ENCODE data around the genes PLCD1 and OXSR1.

- RRBS: no CpG with 5 or more reads among the region's 2 CpGs
These were observed 38.2 kb downstream of the TRANK1 start for GRCh38 chr3:36906496-36907121.

GRCh38 chr3:36942555-36943179, 2.2 kb downstream of the TRANK1 start:
- RRBS: no CpG with 5 or more reads among the region's 22 CpGs

- RRBS: no CpG with 5 or more reads among the region's 6 CpGs
These were observed 13.9 kb upstream of the TRANK1 start for GRCh38 chr3:36958706-36959167.

GRCh38 chr3:37056797-37057665, 63.7 kb downstream of the MLH1 start:
- RRBS: no CpG with 5 or more reads among the region's 4 CpGs

DNA sequence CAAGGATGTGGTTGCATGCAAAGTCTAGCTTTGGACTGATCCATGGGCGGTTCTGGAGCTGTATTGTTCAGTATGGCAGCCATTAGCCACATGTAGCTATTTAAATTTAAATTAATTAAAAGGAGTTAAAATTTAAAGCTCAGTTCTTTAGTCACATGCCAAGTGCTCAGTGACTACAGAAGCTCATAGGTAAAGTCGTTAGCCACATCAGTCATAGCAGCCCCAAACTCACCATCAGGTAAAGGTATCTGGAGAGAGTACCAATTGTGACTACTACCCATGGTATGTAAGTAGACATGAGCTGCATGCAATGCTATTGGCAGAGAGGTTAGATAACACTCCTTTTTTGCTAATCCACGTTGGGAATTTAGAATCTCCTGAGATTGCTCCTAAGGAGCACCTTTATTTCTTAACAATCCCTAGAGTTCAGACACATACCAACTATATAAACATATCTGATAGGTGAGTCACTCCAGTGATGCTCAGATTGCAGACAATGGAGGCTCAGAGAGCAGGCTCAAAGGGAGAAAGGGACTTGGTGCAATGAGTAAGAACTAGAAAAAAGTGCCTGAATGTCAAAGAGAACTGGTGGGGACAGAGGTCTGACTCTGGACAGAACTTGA, 21.8 kb upstream of the GOLGA4 start:
- RRBS: no CpG with 5 or more reads among the region's 3 CpGs

DNA sequence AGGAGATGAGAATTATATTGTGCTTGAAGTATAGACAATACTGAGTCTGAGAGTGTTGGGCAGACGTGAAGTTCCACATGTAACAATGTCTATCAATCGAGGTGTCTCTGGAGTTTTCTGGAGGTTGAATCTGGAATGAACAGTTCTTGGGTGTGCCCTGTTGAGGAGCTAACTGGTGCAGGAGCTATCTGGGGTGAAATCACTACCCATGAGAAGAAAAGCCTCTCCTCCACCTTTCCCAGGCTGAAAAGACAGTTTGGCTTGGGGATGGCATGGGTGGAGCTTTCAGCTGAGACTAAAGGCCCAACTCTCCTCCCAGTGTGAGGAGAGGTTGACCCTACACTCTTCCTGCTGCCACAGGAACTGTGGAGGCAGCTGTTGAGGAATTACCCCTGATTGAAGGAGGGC, 14.4 kb upstream of the GOLGA4 start:
- RRBS: no CpG with 5 or more reads among the region's 2 CpGs

DNA sequence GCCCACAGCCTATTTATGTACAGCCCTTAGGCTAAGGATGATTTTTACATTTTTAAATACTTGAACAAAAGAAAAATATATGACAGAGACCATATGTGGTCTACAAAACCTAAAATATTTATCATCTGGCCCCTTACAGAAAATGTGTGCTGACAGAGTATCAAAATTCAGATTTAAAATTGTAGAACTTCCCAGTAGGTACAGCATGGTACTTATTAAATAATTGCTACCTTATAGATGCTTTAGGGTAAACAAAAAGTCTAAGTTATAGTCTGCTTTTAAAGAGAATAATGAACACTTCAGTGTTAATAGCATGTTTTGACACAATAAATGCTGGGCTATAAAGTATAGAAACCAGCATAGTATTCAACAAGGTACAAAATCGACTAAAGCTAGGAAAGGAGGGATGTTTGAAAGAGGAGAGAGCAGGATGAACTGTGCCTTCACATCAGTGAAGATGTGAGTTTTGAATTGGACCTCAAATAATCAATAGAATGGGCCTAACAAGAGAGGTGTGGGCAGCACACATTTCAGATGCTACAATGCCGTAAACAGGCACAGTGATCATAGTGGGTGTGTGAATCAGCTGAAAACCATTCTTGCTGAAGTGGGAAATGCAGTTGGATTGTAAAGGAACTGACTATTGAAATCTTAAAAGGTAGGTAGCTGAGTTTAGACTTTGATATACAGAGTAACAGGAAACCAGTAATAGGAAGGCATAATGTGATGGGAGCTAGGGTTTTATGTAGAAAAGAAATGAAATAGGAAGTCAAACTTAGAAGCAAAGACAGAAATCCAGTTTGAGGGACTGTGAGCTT, 59.7 kb downstream of the GOLGA4 start:
- RRBS: no CpG with 5 or more reads among the region's 2 CpGs

- RRBS: no CpG with 5 or more reads among the region's 4 CpGs
These were observed 98.4 kb downstream of the GOLGA4 start for GRCh38 chr3:37341441-37341944.

DNA sequence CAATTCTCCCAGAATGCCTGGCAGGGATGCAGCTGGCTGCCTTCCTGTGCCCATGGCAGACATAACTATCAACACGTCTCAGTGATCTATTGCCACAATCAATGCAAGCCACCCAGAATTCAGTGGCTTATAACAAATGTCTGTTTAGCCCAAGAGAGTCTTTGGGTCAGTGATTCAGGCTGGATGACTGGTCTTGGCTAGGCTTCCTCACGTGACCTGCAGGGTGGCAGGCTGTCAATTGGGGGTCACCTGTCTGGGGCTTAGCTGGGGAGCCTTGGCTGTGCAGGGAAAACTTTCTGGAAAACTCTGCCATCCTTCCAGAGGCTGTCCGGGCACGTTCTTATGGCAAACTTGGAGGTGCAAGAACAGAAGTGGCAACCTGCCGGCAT, 64.4 kb upstream of the ITGA9 start:
- RRBS: no CpG with 5 or more reads among the region's 5 CpGs

GRCh38 chr3:37466674-37467227, 14.8 kb downstream of the ITGA9 start:
- RRBS: no CpG with 5 or more reads among the region's 8 CpGs

DNA sequence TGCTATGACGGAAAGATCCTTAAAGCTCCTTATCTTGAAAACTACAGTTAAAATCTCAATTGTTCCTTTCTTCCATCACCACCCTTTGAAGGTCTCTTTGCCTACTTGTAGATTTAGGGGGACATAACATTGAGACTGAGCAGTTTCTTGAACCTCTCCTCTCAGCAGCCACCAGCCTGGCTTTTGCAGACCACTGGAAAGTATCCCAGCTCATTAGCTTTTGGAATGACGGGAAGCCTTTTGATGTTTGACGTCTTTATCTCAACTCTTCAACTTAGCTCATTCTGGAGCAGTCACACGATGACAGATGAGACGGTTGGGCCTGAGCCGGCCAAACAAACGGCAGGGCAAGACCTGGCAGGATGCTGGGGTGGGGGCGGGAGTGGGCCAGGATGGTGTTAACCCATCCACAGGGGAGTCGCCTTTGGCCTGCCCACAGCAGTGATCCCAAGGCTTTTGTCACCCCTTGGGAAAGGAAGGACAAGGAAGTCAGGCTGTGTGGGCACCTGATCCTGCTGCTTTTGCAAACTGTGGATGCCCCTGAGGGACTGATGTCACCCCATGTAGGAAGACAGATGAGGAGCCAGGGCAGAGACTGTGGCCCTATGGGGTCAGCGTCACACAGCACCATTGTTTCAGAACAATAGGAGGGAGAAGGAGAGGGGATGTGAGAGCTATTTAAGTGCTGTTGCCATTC, 122.1 kb upstream of the CTDSPL start:
- RRBS: no CpG with 5 or more reads among the region's 10 CpGs

- RRBS: 0% methylated on average over 4 of the region's 12 CpGs
These were observed 96.1 kb upstream of the CTDSPL start for GRCh38 chr3:37765457-37766152.

DNA sequence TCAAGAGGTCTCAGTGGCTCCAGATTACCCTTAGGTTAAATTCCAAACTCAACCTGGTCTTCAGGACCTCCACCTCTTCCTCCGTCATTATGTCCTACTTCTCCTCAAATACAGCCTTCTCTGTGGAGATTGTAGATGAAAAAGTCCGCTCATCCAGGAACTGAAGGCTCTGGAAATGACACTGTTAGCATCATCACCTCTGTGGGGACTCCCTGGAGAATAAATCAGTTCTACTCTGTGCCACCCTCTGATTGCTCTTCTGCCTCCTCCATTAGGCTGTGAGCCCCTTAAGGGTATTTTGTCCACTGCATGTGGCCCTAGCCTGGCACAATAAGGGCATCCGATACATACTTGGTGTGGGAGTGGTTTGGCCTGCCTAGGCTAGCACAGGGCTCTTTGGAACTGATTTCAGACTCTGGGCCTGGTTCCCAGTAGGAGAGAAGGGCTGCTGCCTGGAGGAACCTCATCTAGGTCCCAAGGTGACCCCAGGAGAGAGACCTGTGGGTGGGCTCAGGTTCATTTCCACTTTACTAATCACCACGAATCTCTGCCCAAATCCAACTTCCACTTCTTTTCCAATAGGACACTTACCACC, 5.4 kb upstream of the CTDSPL start:
- RRBS: no CpG with 5 or more reads among the region's 4 CpGs

- RRBS: no CpG with 5 or more reads among the region's 3 CpGs
These were observed 38.9 kb upstream of the VILL start for GRCh38 chr3:37951473-37952318.

- RRBS: no CpG with 5 or more reads among the region's 11 CpGs
These were observed 634 bp downstream of the VILL start for GRCh38 chr3:37990974-37991866.

DNA sequence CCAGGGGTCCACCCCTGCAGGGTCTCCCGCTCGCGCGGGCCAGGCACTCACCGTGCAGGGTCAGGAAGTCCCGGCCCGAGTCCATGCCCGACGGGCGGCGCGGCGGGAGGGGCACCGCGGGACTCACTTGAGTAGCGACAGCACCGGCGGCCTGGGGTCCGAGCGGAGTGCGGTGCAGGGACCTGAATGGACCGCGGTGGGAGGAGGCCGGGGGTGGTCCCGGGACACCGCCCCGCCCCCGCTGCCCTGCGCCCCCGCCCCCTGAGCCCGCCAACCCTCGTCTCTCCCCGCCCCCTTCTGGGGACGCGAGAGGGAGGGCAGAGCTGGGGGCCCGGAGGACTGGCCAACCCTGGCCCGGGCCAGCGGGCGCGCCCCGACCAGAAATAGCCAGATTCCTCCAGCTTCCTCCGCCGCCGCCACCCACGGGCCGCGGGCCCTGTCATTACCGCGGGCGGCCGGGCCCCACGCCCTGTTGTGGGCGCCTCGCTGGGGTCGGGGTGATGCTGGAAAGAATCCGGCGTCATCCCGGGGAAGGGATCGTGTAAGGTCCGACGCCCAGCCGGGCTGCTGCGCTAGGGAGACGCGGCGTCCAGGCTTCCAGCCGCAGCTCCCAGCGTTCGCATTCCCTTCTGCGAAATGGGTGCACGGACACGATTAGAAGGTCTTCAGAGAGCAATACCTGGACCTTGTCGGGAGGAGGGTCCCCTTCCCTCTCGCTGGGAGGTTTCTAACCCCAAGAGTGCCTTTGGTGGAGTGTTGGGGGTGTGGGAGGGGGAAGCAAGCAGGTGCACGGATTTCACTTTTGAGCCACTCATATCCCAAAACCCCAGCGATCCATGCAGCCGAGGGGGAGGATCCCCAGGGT, at the start of gene PLCD1:
TSS of gene PLCD1 (minus strand) at position 188 of the 865 bp plus-strand sequence.
- RRBS: 1% methylated on average over 42 of the region's 77 CpGs

DNA sequence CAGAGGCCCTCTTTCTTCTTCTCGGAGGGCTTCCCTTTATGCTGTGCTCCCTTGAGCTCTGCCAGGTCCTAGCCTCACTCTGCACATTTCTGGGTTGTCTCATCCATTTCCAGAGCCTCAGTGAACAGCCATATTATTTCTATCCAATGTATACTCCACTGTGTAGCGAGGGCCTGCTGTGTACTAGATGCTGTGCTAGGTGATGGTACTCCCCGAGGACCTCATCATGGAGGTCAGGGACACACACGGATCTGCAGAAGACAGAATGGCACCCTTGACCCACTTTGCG, 18.3 kb downstream of the ACAA1 start:
- RRBS: no CpG with 5 or more reads among the region's 5 CpGs

DNA sequence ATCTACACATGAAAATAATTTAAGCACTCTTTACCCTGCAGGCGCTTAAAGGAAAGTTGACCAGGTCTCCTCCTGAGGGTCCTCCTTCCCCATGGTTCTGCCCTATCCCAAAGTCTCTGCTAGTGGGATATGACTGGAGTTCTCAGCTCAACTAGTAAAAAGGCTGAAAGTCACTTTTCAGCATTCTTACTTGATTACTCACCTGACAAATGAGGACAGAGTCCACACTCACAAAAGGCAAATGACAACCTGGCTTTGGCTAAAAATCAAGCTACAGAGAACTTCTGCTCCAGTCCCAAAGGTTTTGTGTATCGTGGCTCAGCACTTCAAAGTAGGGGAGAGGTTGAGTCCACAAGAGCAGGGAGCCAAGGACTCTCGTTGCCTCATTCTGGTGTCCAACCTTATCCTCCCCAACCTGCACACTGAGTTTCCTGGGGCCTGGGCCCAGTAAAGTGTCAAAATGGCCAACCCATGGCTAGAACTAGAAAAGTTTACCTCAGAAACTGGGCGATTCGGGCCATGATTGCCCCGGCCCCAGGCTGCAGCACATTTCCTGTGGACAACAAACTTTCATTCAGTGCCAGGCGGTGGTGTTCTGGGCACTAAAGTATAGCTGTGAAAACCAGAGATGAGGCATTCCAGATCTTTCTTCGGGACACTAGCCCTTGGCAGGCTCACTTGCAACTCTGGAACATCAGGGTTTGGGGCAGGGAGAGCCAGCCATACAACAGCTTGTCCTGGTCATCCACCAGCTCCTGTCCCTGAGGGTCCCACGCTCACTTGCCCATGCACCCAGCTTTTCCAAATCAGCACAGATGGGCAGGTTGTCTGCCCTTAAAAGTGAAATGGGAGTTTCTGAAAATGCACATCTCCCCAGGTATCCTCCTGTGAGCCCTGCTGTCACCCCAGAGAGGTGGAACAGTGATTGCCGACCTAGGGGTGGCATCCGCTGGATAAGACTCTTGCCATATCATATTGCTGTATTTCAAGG, 3.2 kb downstream of the ACAA1 start:
- RRBS: no CpG with 5 or more reads among the region's 11 CpGs

- RRBS: no CpG with 5 or more reads among the region's 5 CpGs
These were observed 10.5 kb upstream of the OXSR1 start for GRCh38 chr3:38154717-38155425.

- RRBS: 2% methylated on average over 8 of the region's 93 CpGs
These were observed at the start of gene OXSR1 for GRCh38 chr3:38165331-38166301. TSS of gene OXSR1 (plus strand) at chr3:38165537.